ENCODE data around the genes THG1L, CCNJL and SLU7.

- PRO-cap = unidirectional peak, minus-strand start at chr5:157574633
These were observed 1.1 kb downstream of the ADAM19 start for GRCh38 chr5:157574318-157574957.

GRCh38 chr5:157689824-157691040 is 18.9 kb downstream of the C5orf52 start:
- PRO-cap = no peak

GRCh38 chr5:157731068-157732043 is at the start of gene THG1L:
Gene THG1L (plus strand): TSS chr5:157731420.
- PRO-cap = unidirectional peak, plus-strand start at chr5:157731432; unidirectional peak, plus-strand start at chr5:157731456; unidirectional peak, minus-strand start at chr5:157731684

DNA sequence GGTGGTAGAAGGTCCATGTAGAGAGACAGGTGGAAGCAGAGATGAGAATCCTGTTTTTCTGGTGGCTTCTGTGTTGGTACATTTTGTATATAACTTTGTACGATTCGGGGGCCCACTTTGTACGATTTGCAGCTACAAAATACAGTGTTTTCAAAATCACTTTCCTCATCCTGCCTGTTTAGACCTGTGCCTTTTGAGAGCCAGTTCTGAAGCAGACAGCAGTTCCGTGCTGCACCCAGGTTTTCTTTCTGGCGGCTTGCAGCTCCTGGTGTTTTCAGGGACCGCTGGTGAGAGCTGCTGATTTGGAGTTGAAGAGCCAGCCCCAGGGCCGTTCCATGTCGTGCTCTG is 135.8 kb upstream of the CLINT1 start:
- PRO-cap = no peak

- PRO-cap = no peak
These were observed 572.9 kb upstream of the CLINT1 start for GRCh38 chr5:158431800-158432217.

- PRO-cap = no peak
These were observed 280.7 kb downstream of the EBF1 start for GRCh38 chr5:158818993-158819456.

GRCh38 chr5:158958170-158958759 is 141.5 kb downstream of the EBF1 start:
- PRO-cap = no peak

DNA sequence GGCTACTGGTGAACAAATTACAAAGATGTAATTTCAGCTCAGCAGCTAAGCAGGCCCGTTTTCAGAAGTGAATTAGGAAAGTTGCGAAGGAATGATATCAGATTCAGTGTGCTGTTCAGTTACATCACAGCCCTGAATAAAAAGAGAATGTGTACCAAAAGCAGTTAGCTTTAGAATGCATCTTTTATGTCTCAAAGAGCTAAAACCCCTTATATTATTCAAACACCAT is 9.4 kb downstream of the EBF1 start:
- PRO-cap = no peak

GRCh38 chr5:159100415-159100922 is 753 bp upstream of the EBF1 start:
- PRO-cap = bidirectional peak, plus-strand start at chr5:159100533, minus-strand start at chr5:159100317

GRCh38 chr5:159101491-159101832 is 1.7 kb upstream of the EBF1 start:
- PRO-cap = no peak

DNA sequence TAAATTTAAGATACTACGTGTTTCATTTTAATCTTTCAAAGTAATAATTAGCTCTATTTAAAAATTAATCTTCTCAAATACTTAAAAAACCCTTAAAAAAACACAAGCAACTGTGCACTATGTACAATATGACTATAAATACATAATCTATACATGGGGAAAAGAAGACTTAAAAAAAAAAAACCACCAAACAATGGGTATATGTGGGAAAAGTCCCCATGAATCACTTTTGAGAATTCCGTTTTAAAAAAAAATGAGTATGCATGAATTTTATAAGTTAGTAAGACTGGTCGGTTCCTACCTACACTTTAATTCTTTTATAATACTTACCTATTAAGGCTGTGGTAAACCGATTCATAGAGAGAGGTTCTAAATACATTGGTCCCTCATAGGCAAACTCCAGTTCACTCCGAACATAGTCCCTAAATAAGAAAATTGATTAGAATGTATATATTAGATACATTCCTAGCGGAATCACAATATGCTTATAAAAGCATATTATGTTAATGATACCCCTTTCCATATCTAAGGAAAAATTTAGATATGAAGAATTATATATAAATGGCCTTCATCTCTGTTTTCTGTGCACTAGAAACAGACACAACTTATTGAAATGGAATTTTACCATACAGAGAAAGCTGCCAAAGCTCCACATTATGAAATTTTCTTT is 27.6 kb downstream of the RNF145 start:
- PRO-cap = no peak

GRCh38 chr5:159195889-159196759 is 13.2 kb downstream of the RNF145 start:
- PRO-cap = no peak

- PRO-cap = no peak
These were observed 37.2 kb upstream of the ADRA1B start for GRCh38 chr5:159878997-159879608.

DNA sequence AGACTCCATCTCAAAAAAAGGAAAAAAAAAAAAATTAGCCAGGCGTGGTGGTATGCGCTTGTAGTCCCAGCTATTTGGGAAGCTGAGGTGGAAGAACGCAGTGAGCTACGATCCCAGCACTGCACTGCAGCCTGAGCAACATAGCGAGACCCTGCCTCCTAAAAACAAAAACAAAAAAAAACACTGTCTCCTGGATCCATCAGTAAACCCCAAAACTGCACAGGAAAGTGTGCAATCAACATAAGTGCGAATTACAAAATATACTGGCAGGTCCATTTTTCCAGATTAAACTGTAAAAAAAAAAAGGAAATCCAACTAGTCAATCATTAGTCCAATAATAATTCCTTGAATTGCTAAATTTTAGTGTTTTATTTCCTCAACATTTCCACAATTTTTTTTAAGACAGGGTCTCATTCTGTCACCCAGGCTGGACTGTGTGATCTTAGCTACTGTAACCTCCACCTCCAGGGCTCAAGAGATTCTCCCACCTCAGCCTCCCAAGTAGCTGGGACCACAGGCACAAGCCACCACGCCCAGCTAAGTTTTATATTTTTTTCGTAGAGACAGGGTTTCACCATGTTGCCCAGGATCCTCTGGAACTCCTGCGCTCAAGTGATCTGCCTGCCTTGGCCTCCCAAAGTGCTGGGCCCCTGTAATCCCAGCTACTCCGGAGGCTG is 3.4 kb downstream of the PWWP2A start:
- PRO-cap = no peak

DNA sequence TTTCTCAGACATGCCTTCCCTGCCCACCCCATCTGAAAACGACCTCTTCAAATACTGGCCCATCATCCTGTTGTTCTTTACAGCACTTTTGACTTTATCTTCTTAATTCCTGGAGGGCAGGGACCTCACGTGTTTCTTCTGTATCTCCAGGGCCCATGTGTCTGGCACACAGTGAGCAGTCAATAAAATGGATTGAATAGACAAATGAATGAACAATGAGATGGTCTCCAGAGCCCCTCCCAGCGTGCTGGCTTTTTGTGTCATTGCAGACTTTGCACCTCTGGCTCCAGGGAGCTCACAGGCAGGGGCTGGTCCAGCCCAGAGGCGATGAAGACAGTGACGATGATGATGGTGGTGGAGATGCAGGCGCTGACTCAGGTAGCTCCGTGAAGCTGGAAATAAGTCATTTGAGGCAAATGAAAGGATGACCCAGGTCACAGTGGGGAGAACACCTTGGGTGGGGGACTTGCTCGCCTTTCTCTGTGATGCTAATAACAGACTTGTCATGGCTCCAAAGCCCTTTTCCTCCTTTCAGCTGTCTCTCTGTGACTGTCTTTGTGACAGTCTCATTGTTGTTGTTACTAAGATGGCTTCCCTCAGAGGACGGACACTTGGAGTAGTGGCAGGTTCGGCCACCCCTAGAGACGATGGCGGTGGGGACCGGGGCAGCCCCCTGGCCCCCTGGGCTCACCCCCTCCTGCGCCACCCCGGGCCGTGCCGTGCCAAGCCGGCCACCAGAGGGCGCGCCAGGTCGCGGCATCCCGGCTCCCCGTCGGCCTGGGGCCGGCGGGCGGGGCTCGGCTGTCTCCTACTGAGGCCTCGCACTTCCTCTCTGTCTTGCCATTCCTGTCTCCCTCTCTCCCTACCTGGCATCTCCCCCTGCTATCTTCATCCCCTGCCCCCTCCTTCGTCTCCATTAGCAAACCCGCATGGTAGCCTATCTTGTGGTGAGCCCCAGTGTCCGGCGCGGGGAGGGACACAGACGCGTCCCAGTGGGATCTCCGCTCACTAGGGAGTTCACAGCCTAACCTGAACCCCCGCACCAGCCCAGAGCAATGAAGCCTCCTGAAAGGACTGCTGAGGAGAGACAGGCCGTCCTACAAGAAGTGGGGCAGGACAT is 30.2 kb upstream of the FABP6 start:
- PRO-cap = no peak

- PRO-cap = bidirectional peak, plus-strand start at chr5:160312650, minus-strand start at chr5:160312554
These were observed at the start of gene CCNJL for GRCh38 chr5:160312253-160313131. Gene CCNJL (minus strand): TSS chr5:160312564.

GRCh38 chr5:160413450-160413859 is 5.4 kb downstream of the SLU7 start:
- PRO-cap = no peak

GRCh38 chr5:160418403-160419362 is at the start of gene SLU7:
Gene SLU7 (minus strand): TSS chr5:160419081.
- PRO-cap = bidirectional peak, plus-strand start at chr5:160419154, minus-strand start at chr5:160419076

GRCh38 chr5:160470670-160471493 is 49.2 kb downstream of the PTTG1 start:
- PRO-cap = no peak

- PRO-cap = no peak
These were observed 63.5 kb downstream of the PTTG1 start for GRCh38 chr5:160485282-160485523.

All from ileum (tissue), 1 donor.